Islet of Langerhans (tissue), 1 donor: ENCODE measurements around the gene TAGAP.

DNA sequence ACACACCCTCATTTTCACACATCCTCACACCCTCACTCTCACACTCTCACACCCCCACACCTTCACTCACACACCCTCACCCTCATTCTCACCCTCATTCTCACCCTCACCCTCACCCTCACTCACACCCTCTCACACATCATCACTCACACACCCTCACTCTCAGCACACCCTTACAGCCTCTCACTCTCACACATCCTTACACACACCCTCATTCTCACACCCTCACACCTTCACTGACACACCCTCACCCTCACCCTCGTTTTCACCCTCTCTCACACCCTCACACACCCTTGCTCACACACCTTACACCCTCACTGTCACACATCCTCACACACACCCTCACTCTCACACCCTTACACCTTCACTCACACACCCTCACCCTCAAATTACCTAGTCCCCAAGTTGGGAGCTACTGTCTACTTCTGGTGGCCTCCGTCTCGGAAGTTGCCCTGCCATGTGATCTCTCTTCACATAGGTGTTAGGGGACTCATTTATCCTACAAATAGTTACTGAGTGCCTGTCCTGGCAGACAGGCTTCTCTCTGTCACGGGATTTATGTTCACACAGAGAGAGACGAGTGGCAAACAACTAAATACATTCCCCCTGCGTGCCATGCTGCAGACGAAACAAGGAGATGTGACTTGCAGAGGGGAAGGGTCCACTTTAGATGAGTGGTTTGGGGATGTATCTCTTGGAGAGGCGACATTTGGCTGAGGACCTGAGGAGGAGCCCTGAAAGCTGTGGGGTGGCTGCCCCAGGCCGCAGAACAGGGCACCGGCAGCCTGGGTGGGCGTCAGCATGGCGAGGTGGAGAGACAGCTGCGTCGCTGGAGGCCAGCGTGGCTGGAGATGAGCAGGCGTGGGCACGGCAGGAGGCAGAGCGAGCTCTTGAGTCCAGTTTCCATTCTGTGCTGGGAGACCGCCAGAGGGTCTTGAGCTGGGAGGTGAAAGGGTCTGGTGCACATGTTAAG, 17.4 kb downstream of the DYNLT1 start:
- RRBS = no CpG with 5 or more reads among the region's 19 CpGs

DNA sequence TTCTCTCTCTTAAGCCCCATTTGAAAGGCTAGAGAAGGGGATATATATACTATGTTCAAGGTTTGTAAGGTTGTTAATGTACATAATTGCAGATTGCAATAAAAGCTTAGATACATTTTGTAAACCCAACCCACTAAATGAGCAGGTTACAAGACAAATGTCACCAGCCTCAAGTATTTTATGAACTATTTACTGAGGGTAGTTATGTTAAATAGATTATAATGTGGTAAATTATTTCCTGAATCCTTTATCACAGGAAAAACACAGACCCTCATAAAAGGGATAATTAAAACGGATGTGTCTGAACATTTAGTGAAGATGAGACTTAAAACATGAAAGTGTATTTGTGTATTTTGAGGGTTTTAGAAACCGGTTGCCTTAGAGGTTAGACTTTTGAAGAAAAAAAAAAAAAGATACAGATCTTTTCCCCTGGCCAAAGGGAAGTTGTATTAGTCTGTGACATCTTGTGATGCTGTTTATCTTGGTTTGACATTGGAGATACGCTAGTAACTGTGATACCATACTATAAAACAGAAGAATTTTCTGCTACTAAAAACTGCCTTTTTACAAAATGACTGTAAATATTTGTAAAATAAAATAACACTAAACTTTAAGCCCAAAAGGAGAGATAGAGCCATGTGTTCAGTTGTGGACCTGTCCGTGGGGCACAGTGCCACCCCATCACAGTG, 9.8 kb downstream of the DYNLT1 start:
- RRBS = no CpG with 5 or more reads among the region's 4 CpGs

GRCh38 chr6:158673733-158673932, 23.8 kb downstream of the SYTL3 start:
- RRBS = no CpG with 5 or more reads among the region's 6 CpGs

DNA sequence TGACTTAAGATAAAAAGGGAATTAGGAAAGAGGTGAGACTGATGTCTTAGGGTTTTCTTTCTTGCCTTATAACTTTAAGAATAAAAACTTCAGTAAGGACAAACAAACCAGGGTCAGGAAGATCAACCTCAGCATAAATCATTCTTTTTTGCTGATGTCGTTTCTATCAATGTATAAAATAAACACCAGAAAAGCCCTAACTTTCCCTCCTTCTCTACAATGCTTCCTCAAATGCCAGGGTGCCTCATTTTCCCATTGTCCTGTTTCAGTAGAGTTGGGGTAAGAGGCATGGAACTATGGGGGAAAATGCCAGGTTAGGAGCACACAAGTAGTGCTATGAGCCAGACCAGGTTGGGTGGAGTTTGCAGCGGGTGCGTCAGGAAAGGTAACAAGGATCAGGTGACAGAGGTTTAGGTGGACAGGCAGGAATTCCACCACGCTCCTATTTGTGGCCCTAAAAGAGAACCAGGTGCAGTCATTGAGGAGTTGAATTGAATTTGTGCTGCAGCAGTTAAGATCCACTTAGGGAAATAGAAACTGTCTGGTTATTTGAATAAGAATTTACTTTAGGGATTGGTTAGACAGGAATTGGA, 36.4 kb downstream of the SYTL3 start:
- RRBS = no CpG with 5 or more reads among the region's 4 CpGs

DNA sequence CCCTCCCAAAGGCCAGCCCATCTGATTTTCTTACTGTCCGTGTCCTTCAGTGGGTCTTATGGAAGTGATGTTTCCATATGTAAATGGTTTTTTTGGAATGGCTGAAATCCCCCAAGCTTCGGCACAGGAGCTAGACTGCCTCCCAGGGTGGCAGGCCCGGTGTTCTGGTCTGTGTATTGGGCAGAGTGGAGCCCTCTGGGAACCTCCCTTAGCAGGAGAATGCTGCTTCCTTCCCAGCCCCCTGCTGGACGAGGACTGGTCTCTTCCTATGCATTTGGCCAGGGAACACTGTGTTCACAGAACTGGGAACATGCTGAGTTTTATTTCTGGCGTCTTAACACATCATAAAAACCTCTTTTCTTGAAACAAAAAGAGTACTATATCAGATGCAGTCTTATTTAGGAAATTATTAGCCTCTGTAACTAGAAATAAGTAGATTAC, 56.5 kb downstream of the SYTL3 start:
- RRBS = no CpG with 5 or more reads among the region's 5 CpGs

DNA sequence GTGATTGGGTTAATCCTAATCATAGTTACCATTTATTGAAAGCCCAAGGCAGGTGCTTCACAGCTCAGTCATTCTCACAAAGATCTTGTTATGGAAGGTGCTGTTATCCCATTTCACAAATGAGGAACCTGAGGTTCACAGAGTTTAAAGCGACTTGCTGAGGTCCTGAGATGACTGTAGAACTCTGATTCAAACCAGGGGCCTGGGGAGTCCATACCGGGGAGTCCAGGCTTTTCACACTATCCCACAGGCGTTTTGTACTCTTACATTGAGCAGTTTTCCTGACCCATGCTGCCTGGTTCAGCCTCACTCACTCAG, 84.4 kb downstream of the EZR start:
- RRBS = no CpG with 5 or more reads among the region's 3 CpGs

DNA sequence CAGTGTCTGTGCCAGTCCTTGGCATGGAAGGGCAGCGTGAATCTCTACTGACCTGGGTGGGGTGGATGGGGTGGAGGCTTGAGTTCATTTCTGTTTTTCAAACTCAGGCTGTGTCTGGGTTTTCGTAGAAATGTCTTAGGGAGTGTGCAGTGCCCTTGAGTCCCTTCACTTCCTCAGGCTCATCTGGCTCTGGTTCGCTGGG, 59.0 kb downstream of the EZR start:
- RRBS = no CpG with 5 or more reads among the region's 3 CpGs

DNA sequence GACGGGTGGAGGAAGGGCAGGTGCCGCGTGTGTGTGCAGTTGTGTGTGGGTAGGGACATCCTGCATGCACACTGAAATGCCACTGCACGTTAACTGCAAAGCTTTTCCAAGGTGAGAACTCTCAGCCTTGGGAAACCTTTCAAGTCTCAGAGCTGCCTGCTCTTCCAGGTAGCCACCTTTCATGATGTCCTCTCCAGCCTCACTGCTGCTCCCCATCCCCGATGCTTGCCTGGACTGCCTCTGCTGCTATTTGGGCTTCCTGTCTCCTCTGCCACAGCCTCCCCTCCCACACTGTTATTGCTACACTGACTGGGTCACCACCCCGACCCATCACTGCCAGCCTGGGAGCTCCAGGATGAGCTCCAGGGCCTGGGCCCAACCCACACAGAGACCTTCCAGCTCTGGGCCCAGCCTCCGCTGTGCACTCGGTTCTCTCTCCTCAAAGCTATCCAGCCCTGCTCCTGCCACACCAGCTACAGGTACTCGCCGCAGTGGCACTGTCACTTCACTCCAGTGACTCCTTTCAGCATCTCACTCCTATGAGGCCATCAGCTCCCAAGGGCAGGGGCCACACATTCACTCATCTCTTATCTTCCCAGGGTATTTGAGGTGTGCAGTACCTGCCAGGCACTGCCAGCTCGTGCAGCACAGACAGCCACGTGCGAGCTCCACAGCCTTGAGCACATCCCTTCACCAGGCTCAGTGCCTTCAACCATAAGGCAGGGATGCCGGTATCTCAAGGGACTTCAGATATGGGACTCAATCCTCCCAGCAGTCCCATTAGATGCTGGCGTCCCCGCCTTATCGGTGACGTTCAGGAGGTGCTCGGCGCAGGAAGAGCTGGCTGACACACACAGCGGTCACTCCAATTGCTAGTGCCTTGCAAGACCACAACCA, 47.3 kb downstream of the EZR start:
- RRBS = no CpG with 5 or more reads among the region's 21 CpGs

- RRBS = 96% methylated on average over 3 of the region's 9 CpGs
Measured at GRCh38 chr6:158846751-158847350, 27.7 kb upstream of the EZR start.

- RRBS = no CpG with 5 or more reads among the region's 14 CpGs
Measured at GRCh38 chr6:158907783-158908444, 88.7 kb upstream of the EZR start.

DNA sequence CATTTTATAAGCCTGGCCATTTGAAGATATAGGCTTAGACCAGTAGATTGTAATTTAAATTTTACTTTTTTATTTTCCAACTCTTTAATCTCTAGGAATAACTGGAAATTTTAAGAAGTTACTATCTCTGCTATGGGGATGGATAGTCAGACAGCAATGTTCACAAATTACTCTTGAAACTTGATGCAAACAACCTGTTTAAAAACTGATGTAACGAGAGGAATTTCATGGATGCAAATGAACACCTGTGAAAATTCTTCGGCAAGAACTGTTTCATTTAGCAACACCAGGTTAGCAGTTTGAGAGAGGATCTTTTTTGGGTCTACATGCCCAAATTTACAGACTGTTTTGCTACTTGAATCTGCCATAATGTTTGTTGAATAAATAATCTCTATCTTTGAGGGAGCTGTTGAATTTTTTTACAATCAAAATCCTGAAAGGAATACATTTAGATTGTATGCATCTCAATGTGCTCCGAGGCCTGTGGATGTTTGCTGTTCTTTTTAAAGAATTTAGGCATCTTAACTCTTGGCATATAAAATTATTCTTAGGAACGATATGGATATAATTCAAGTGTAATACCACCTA, 20.1 kb upstream of the RSPH3 start:
- RRBS = no CpG with 5 or more reads among the region's 4 CpGs

DNA sequence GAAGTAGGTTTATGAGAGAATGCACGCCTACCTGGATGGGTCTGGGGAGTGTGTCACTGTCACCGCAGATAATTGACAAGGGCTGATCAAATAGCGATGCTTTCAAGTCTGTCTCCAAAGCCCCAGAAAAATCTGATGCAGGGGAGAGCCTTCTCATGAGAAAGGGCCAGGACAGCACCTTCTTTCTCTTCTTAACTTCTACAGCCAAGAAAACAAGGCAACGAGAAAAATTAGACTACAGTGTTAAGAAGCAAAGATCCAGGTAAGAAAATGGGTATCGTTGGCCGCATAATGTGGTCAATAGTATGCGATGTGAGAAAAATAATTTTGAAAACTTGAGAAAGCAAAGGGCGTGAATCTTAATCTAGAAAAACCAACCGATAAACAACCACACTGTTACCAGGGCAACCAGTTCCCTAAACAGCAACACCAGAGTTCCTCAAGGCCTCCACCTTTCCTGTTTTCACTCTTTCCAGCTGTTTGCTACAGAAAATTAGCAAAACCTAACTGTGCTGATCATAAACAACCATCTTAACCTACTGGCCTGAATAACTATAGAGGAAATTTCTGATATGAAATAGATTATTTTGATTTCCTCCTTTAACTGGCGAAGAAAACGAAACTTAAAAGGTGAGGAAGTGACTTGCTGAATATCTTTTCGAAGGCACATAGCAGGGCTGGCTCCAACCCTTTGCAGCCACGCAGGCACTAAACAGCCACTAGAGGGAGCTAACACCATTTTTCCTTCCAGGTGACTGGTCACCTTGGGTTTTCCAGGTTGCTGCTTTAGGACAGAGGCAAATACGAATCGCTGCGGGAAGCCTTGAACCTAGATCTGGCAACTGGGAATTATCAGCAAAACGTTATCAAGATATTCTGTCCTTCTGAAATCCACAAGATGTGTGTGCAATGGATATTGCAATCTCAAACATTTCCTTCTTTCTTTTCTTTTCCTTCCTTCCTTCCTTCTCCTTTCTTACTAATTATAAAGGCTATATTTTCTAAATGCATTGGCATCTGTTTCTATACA, 2.4 kb downstream of the TAGAP start:
- RRBS = no CpG with 5 or more reads among the region's 17 CpGs

DNA sequence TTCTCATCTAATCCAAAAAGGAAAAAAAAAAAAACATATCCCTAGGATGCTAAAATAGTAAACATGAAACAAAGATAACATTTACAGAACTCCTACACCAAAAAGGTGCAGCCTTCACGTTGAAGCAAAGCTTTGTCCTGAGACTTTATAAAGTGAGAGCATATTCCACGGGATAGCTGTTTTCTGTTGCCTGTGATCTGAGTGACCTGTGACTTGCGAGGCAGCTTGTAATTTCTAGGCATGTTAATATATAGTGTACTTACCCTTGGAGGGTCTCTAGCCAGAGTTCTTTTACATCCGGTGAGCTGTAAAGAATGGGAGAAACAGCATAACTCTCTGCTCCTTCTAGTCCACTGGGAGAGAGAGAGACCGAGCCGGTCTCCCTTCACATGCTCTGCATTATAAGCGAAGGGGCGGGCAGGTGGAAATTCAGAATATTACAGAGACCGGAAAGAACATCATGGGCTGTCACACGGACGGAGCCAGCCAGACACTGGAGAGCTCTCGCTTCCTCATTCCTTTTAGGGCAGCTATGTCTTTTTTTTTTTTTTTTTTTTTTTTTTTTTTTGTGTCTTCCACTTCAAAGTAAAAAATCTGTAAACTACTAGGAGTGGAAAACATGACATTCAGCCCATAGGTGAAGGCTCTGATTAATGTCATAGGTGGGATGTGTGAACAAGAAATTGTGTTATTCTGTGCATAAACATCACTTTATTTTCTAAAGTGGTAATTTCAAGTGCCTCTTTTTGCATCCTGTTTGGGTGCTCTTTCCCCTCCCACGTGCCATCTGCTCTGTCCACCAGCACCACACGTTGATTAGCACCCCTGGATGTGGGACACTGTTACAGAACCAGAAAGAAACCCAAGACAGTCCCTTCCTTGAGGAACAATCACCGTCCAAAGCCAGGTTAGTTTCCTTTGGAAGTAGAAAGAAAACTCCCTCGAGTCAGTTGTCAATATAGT, at the start of gene TAGAP:
Gene TAGAP (minus strand): TSS at position 376 of the 963 bp plus-strand sequence.
- RRBS = 71% methylated on average over 6 of the region's 16 CpGs

- RRBS = no CpG with 5 or more reads among the region's 16 CpGs
Measured at GRCh38 chr6:159094379-159094903, 49.6 kb upstream of the TAGAP start.

DNA sequence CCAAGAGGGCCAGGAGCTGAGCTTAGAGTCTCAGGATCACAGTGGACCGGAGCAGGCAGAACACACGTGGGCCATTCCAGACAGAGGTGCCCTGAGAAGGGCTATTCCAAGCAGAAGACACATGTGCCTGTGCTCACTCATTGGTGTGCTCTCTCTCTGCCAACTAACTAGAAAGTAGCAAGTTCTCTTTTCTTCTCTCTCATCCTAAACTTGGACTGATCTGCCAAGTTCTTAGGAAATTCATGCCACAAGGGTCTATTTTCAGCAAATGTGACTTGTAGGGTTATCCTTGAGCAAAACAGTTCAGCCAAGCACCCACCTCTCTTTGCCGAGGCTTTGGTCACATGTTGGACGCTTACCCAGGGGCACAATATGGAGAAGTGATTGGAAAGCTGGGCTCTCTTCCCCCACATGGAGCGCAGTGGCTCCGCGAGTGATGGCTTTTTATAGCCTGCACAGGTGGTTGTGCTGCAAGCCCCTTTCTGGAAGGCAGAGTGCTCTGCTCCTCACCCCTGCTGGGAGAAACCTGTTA, 47.8 kb upstream of the FNDC1 start:
- RRBS = no CpG with 5 or more reads among the region's 7 CpGs

DNA sequence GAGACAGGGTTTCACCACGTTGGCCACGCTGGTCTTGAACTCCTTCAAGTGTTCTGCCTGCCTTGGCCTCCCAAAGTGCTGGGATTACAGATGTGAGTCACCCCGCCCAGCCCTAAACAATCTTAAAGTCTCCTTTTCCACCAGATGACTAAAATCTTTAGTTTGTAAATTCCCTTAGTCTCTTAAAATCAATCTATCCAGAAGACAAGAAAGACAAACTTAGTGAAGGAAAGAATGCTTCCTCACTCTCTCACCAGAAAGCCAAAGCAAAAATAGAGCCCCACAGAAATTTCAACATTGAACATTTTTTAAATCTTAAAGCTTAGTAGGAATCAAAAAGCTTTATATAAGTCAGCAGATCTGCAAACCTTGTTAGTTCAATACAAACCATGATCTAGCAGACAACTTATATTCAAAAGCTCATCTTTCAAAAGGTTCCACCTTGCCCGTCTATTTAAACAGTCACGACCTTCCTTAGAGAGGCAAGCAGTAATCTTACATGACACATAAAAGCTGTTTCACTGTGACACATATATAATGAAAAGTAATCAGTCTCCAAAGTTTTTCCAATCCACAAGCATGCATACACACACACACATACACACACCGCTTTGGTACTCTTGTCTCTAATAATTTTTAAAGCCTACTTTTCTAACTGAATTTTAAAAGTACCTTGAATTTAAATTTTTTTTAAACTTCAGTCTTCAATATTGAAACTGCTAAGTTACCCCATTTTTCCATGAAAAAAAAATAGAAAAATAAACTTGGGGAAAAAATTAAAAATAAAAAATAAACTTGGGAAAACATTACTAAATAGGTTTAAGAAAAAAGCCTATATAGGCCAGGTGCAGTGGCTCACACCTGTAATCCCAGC, 13.0 kb downstream of the SOD2 start:
- RRBS = no CpG with 5 or more reads among the region's 6 CpGs

- RRBS = no CpG with 5 or more reads among the region's 6 CpGs
Measured at GRCh38 chr6:159688986-159689628, 3.9 kb downstream of the SOD2 start.

GRCh38 chr6:159716765-159717260, 10.5 kb upstream of the WTAP start:
- RRBS = no CpG with 5 or more reads among the region's 1 CpG

DNA sequence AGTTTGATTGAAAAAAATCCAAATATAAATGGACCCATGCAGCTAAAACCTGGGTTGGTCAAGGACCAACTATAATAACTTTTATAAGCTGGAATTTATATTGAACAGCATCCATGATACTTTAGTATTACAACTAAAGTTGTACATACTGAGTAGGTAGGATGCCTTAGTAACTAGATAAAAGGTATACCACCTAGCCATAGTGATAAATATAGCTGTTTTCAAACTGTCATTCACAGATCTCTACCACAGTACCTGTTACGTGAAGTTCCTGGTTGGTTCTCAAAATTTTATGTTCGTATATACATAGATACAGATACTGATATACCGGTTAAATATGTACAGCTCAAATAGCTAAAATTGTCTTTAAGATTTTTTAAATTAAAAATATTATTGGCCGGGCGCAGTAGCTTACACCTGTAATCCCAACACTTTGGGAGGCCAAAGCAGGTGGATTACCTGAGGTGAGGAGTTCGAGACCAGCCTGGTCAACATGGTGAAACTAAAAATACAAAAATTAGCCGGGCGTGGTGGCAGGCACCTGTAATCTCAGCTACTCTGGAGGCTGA, 4.9 kb downstream of the WTAP start:
- RRBS = 100% methylated on average over 2 of the region's 8 CpGs

- RRBS = 4% methylated on average over 26 of the region's 42 CpGs
Measured at GRCh38 chr6:159762162-159762654, 363 bp downstream of the ACAT2 start.